Mammary microvascular endothelial cell (primary cell): ENCODE data around the gene TIGD2.

GRCh38 chr4:89110818-89111989 is at the start of gene TIGD2:
Gene TIGD2 (plus strand): TSS chr4:89111533.
- RAMPAGE, long total RNA, result start-site peak on the plus strand at chr4:89111526-89111608, 45 and 74 reads in 2 replicates

DNA sequence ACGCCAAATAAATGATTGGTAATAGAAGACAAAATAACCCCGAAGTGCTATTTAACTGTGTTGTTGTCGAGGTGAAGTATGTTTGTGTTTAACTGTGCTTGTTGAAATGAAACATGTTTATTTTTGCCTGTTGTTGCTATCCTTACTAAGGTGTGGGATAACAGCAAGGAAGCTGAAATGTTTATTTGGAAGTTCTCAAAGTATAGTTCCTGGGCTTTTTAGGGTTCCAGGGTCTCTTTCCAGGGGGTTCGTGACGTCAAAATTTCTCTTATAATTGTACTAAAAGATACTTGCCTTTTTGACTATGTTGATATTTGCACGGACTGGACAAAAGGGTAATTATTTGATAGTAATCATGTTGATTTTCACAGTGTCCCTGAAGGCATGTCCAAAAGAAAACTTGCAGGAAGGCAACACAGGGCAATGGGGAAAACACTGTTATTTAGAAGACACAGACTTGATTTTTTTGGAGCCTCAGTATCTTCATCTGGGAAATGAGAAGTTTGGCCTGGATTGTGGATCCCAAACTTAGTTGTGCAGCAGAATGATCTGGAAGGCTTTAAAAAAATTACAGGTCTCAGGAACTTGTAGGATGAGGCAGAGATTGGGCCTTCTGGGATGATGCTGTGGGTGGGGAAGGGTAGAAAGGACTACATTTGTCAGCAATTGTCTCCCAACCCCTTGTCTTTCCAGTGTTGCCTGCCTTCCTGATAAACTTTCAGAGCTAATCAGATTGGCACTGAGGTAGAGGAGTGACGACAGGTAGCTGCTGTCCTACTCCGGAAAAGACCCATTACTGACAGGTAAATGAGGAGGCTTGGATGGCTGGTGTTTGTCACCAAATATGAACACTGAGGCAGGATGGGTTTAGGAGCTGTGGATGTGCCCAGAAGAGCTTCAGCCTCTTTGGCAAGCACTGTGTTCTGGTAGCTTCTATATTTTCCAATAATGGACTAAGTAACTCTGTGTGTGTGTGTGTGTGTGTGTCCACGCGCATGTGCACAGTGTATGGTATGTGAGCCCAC is 33.1 kb downstream of the GPRIN3 start:
- RAMPAGE, long total RNA, result no peak

GRCh38 chr4:89283648-89284198 is 23.9 kb downstream of the GPRIN3 start:
- RAMPAGE, long total RNA, result no peak

DNA sequence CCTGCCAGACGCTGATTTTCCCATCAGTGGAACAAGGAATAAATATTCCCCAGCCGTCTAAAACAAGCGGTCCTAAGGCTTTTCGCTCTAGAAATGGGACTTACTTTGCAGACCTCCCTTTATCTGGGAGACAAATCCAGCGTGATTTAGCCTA is 813 bp upstream of the SNCA start:
- RAMPAGE, long total RNA, result no peak

GRCh38 chr4:90126989-90127163 is 318 bp upstream of the CCSER1 start:
- RAMPAGE, long total RNA, result no peak

DNA sequence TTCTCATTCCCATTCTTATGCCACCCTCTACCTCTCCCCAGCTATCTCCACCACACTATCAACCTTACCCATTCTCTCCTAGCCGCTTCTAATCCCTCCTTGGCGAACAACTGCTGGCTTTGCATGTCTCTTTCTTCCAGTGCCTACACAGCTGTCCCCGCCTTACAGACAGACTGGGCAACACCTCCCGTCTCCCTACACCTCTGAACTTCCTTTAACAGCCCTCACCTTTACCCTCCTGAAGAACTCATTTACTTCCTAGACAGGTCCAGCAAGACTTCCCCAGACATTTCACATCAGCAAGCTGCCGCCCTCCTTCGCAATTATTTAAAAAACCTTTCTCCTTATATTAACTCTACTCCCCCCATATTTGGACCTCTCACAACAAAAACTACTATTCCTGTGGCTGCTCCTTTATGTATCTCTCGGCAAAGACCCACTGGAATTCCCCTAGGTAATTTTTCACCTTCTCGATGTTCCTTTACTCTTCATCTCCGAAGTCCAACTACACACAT is 274.9 kb upstream of the GRID2 start:
- RAMPAGE, long total RNA, result no peak

GRCh38 chr4:92183784-92184157 is 120.0 kb upstream of the GRID2 start:
- RAMPAGE, long total RNA, result no peak

- RAMPAGE, long total RNA, result no peak
These were observed 1.1 kb downstream of the PDLIM5 start for GRCh38 chr4:94452548-94453480.

GRCh38 chr4:94468890-94469744 is 17.4 kb downstream of the PDLIM5 start:
- RAMPAGE, long total RNA, result no peak

- RAMPAGE, long total RNA, result no peak
These were observed 33.1 kb downstream of the PDLIM5 start for GRCh38 chr4:94484825-94485301.

GRCh38 chr4:94535357-94535808 is 83.6 kb downstream of the PDLIM5 start:
- RAMPAGE, long total RNA, result no peak

DNA sequence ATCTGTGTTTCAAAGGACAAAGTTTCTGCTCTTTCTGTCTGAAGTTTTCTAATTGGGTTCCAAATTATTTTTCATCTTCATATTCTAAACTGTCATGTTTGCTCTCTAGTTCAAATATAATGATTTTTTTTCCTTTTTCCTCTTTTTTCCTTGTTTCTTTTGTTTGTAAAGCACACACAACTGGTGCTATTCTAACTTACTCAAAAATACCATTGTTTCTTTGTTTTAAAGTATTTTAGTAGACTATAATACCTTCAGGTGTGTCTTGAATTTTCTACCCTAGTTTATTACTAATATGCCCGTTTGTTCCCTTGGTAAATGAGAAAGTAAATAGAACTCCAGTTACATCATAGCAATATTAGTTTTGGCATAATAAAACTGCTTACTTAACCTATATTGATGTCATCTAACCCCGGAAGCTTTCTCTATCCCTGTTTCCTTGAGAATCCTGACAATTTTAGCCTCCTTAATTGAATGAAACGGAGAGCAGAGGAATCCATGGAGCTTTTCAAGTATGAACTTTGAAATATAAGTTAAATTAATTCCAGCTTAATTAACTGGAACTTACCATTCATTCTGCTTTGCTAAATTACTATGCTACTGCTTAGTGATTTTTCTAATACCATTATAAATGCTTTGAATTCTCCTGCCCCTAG is 87.5 kb upstream of the BMPR1B start:
- RAMPAGE, long total RNA, result no peak

GRCh38 chr4:94995448-94996458 is 238.0 kb downstream of the BMPR1B start:
- RAMPAGE, long total RNA, result no peak

DNA sequence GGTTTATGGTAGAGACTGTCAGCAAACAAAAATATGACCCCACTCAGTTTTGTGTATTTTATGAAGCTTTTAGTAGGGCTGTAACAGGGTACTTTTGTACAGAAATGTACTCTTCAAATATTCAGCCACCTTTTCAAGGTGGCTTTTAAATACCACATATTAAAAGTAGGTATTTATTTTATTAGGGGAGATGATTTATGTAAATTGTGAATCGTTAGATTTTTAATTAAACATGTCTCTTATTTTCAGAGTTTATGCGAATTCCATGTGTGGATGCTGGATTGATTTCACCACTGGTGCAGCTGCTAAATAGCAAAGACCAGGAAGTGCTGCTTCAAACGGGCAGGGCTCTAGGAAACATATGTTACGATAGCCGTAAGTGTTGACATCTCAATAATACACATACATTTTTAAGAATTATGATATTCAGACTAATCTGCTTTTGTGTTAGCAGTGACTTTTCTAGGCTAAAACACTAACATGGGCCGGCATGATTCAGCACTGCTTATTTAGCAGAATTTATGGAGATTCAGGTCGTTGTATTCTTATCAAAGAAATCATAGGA is 91.1 kb downstream of the RAP1GDS1 start:
- RAMPAGE, long total RNA, result no peak

GRCh38 chr4:98447605-98448002 is 186.4 kb downstream of the RAP1GDS1 start:
- RAMPAGE, long total RNA, result no peak

DNA sequence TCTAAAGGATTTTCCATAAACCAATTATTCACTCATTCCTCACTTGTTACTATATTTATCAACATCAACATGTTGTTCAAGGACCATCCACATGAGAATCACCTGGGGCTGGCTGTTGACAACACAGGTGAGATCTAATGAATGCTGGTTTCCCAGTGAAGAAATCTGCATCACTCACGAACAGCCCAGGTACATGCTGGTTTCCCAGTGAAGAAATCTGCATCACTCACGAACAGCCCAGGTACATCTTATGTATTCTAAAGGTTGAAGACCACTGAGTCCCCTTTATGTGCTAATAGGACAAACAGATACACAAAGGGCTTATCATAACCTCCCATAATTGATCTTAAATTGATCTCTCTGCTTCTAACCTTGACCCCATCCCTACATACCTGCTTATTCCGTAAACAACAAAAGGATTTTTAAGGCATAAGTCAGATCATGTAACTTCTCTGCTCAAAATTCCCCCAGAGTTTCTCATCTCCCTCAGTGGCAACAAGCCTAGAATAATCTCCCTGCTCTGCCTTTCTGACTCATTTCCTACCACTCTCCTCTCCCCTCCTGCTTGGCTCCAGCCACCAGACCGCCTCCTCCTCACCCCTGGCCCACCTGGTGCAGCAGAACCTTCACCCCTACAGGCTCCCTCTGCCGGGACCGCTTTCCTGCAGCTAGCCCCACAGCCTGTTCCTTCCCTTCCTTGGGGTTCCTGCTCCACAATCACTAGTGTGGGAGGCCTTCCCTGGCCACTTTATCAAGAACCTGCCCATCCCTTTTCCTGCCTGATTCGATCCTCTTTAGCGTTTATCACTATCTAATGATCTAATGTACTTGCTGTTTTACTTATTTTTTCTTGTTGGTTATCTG is 32.2 kb downstream of the TSPAN5 start:
- RAMPAGE, long total RNA, result no peak

- RAMPAGE, long total RNA, result no peak
These were observed 18.9 kb downstream of the TSPAN5 start for GRCh38 chr4:98639398-98639931.

GRCh38 chr4:98659500-98659924 is 1.1 kb upstream of the TSPAN5 start:
- RAMPAGE, long total RNA, result no peak

GRCh38 chr4:98902377-98902805 is 26.5 kb downstream of the EIF4E start:
- RAMPAGE, long total RNA, result no peak

DNA sequence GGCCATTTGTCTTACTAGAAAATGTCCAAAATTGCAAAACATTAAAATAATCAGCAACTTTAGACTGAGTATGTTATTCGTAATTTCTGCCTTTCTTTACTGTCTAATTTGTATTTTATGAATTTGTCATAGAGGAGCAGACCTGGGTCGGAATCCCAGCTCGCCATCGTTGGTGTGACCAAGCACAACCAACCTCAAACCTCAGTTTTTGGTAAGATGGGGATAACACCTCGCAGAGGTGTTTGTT is 785 bp downstream of the ADH5 start:
- RAMPAGE, long total RNA, result no peak